Melanocyte of skin (primary cell): ENCODE measurements around a stretch of chr1.

DNA sequence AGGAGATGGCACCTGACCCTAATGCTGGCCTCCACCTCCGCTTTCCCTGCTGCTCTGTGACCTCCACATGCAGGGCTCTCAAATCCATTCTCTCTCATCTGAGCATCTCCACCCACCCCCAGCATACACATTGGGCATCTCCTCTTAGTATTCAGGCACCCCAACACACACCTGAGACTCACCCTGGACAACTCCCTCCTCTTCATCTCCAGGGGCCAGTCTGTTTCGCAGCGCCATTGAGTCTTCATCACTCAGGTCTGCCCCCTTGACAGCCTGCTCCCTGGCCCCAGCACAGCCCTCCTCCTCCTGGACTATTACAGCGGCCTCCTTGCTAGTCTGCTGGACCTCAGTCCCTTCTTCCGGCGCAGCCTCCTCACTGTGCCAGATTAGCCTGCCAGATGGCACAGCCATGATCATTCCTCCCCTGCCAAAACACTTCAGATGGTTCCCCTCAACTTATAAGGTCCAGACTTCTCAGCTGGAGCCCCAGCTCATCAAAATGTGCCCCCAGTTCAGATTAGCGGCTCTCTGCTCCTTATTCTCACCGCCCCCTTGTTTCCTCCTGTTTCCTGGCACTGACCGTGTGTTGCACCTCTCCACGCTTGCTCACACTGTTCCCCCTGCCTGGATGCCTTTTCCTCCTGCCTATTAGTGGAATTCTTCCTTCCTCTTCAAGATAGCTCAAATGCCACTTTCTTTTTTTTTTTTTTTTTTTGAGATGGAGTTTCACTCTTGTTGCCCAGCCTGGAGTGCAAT, 7.0 kb upstream of the CELSR2 start:
- CAGE, long polyA plus RNA, 2 experiments, result no peak in any of the 2 experiments

DNA sequence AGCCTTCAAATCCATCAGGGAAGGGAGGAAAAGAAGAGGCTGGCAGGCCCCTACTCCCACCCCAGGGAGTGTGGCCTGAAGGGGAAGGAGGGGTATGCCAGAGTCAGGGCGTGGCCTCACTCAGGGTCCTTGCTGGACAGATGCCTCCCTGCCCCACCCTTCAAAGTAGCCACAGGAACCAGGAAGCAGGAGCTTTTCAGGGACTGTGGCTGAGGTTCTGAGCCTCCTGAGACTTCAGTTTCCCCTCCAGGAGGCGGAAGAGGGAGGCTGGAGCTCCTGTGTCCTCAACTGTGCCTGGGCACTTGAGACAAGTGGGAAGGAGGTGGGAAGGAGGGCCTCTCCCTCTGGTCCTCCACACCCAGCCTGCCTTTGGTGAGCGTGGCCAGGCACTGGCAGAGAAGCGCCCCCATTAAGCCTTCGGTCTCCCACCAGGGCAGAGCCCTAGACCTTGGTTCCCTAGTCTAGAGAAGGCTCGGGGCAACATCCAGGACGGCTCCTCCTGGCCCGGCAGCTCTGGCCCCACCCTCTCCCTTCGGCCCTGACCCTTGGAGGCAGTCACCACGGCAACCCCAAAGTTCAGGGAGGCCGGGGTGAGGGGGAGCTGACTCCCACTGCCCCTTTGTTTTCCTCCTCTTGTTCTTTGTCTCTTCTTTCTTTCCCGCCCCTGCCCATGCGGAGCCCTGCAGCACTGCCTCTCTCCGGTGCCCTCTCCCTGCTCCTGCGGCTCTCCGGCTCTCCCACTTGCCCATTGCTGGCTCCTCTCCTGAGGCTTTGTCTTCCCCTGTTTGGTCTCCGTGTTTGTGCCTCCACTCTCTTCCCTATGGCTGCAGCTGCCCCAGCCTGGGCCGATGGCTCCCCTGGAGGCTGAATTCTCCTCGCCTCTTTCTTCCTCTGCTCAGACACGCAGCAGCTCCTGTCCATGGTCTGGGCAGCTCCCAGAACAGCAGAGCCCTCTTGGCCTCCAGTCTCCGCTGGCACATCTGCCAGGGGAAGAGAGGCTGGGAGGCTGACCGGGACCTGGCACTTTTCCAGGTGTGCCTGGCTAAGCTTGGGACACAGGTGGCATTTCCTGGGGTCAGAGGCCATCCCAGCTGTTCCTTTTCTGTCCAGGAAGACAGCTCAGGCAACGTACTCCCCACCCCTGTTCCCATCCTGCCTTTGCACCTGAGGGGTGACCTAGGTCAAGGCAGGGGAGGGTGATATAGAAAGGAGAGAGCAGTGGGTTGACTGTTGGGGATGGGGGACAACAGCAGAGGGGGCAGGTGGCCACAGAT, 5.7 kb downstream of the CELSR2 start:
- CAGE, long polyA plus RNA, 2 experiments, result no peak in any of the 2 experiments

DNA sequence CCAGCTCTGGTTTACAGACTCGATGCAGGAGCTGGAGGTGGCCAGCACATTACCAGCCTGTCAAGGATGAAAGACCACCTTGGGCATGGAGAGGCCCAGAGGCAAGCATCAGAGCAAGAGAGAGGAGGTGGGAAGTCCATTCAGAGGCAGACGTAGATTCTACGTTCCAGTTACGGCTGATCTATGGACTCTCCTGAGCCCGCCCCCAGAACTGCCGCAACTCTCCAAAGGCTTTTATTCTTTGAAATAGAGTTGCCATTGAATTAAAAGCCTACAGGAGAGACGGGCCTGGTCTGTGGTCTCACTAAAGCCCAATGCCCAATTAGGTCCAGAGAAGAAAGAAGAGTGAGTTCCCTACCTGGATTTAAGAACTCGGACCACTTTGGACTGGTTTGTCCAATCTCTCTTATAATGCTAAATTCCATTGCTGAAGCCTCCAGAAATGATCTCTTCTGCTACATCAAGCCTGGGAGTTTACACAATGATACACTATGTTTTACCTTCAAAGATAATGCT, 4.1 kb upstream of the MYBPHL start:
- CAGE, long polyA plus RNA, 2 experiments, result no peak in any of the 2 experiments

- CAGE, long polyA plus RNA, 2 experiments, result no peak in any of the 2 experiments
These were observed 20.3 kb upstream of the MYBPHL start for GRCh38 chr1:109326775-109327810.

GRCh38 chr1:109370660-109371377, 26.9 kb downstream of the SORT1 start:
- CAGE, long polyA plus RNA, 2 experiments, result no peak in any of the 2 experiments

DNA sequence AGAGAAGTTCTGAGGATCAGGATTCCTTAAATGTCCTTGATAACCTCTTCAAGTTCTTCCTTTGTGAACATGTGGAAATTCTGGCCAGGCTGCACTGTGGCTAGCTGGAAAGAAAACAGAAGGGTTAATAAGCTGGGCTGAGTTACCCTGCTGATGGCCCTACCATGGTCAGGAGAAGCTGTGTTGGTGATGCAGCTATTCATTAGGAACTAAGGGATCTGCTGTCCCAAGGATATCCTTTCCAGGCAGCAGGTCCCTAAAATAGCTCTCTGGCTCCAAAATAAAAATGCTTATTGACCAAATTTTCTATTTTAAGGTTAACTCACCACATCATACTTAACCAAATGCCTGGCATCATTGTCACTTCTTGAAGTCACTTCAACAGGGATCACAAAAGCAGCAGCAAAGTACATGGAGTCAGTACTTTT, 4.3 kb upstream of the SORT1 start:
- CAGE, long polyA plus RNA, 2 experiments, result no peak in any of the 2 experiments

GRCh38 chr1:109531808-109532178, 7.9 kb upstream of the GPR61 start:
- CAGE, long polyA plus RNA, 2 experiments, result no peak in any of the 2 experiments

- CAGE, long polyA plus RNA, 2 experiments, result no peak in any of the 2 experiments
These were observed 7.4 kb upstream of the GPR61 start for GRCh38 chr1:109532179-109532697.

- CAGE, long polyA plus RNA, 2 experiments, result no peak in any of the 2 experiments
These were observed 588 bp upstream of the GSTM5 start for GRCh38 chr1:109711408-109711918.

- CAGE, long polyA plus RNA, 2 experiments, result no peak in any of the 2 experiments
These were observed 3.5 kb downstream of the GSTM5 start for GRCh38 chr1:109715622-109715931.

DNA sequence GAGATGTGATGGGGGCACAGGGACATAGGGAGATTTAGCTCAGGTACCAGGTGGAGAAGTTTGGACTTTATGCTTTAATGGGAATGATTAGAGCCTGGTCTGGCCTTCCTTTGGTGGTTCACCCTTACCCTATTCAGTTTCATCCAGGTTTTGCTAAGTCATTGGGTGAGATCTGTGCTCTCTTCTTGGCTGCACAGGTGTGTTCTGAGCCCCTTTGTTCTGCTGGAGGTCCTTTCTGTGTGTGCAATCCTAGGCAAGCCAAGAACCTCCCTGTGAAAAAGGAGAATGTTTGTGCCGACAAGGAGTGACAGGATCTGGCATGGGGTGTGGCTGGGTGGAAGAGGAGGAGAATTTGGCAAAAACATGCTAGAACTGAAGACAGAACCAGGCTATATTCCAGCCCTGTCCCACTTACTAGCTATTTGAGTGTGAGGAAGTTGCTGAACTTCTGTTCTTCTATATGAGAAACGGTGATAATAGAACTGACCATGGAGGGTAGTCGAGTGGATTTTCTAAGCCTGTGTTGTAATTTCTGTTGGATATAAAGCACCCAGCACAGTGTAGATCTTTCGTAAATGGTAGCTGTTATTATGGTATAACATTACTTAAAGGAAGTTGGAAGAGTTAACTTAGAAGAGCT, 4.6 kb downstream of the GSTM5 start:
- CAGE, long polyA plus RNA, 2 experiments, result no peak in any of the 2 experiments

DNA sequence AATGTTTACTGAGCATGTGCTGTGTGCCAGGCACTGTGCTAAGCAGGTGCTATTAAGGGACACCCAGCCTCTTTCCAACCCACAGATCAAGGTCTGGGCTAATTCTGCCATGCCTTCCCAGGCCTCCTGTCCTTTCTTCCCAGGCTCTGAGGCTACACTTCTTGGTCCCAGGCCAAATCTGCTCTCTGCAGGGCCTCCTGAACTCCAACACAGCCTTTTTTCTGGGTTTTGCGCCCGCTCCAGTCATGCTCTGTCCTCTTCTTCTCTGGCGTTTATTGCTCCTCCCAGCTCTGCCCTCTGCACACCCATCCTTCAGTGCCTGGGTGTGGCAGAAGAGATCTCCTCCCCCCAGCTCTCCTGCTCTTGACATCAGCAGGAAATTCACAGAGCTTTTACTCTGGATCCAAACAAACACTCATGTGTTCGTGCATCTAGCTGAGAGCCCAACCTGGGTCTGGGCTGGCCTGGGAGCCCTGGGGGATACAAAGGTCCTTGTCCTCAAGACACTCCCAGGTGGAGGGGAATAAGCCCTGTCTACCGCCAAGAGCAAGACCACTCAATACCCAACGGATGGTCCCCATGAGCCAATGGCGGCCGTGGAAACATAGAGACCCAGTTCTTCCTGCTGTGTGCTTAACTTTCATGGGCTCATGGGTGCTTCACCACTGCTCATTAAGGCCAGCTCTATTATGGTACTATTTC, 22.9 kb upstream of the EPS8L3 start:
- CAGE, long polyA plus RNA, 2 experiments, result no peak in any of the 2 experiments

DNA sequence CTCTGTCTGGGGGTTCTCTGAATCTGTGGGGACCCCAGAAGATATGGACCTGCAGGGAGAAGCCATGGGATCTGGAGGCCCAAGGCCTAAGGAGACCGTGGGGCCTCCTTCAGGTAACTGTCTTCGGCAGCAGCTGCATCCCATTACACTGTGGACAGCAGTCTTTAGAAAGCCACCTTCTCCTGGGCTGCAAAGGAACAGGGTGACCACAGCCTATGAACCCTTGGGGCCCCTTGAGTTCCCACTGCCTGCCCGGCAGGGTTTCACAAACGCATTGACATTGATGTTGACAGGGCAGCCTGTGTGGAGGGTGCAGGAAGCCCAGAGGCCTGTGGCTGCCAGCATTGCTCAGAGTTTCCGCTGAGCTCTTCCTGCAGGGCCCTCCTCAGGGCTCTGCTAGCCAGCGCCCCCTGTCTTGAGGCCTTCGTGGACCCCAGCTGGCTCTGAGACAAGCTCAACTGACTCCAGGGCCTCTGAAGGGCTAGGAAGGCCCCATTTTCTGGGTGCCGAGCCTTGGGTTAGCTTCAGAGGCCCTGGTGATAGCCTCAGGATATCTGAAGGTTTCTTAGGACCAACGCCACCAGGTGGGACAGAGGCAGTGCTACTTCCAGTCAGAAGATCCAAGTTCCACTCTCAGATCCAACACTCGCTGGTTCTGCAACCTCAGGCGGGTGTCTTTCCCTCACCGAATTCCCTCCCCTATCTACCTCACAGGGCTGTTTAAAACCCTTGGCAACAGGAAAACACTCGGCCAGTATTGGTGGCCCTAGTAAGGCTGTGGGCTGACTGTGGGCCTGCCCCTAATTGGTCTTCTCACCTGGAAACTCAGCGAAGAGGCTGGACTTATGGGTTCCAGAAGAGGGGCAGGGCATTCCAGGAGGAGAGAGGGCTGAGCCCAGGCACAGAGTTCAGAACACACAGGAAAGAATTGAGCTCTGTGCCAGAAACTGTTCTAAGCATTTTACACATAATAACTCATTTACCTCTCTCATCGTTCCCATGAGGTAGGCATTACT, 27.2 kb upstream of the EPS8L3 start:
- CAGE, long polyA plus RNA, 2 experiments, result no peak in any of the 2 experiments

GRCh38 chr1:109887806-109888232, 22.8 kb upstream of the CSF1 start:
- CAGE, long polyA plus RNA, 2 experiments, result no peak in any of the 2 experiments

GRCh38 chr1:109895831-109896409, 14.7 kb upstream of the CSF1 start:
- CAGE, long polyA plus RNA, 2 experiments, result no peak in any of the 2 experiments

DNA sequence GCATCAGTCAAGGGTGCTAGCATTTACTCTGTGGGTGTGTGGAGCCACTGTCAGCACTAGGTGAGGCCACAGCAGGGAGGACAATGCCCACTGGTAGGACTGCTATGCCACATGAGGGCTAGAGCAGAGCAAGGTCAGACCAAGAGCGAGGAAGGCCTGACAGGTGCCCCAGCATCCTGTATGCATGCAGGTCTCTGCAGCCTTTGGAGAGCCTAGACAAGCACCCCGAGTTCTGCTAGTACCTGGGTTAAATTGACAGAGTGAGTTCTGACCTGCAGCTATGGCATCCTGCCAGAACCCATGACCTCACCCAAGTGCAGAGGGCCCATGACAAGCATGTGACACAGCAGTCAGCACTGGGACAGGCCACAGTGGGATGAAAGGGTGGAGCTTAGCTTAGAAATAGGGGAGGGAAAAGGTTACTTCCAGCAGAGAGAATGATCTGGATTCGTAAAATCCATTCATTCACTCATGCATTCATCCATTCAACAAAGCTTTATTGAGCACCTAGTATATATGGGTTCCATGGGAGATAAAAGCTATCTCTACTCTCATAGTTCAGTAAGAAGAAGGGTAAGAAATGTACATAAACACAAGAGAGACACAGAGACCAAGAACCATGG, 9.0 kb upstream of the CSF1 start:
- CAGE, long polyA plus RNA, 2 experiments, result no peak in any of the 2 experiments

DNA sequence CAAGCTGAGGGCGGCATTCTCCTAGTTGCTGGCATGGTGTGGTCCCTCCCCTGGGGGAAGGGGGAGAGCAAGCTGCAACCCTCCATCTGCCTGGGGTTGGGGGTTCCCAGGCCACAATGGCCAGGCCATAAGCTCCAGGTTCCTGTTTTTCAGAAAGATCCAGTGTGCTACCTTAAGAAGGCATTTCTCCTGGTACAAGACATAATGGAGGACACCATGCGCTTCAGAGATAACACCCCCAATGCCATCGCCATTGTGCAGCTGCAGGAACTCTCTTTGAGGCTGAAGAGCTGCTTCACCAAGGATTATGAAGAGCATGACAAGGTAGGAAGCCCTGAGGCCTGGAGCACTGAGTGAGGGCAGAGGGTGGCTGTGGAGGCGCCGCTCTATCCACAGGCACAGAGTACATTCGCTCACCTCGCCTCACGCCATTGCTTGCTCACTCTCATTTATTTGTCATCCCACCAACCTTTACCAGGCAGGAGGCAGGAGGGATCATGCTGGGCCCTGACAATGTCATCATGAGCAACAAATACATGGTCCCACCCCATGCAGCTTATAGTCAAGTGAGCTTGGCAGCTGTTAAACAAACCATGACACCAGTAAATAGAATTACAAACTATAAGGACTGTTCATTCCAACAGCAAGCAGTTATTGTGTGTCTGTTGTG, 6.6 kb downstream of the CSF1 start:
- CAGE, long polyA plus RNA, 2 experiments, result no peak in any of the 2 experiments

DNA sequence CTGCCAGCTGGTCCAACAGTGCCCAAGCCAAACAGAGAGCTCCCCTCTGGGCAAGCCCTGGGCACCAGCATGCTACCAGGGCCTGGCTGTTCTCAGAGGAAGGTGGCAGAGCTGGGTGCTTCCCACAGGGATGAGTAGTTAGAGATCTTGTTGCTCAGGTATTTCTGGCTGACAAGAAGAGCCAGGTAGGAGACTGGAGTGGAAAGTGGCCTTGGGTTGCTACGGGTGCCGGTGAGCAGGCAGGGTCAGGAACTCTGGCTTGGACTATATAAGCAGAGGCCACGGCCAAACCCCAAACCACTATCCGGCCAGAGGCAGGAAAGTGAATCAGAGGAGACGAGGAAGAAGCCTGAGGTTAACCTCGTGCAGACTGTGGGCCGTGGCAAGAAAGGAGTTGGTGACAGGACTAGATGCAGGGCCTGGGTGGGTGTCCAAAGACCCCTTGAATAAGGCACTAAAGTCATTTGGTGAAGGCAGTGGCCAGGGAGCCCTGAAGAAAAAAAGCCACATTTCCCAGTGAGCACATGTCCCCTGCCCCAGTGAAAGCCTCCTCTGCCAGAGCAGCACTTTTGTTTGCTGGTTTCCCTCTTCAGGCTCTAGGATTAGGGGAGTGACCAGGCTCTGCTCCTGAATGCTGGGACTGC, 23.2 kb downstream of the CSF1 start:
- CAGE, long polyA plus RNA, 2 experiments, result no peak in any of the 2 experiments

GRCh38 chr1:109990161-109990859, 5.7 kb downstream of the AHCYL1 start:
- CAGE, long polyA plus RNA, 2 experiments, result no peak in any of the 2 experiments

DNA sequence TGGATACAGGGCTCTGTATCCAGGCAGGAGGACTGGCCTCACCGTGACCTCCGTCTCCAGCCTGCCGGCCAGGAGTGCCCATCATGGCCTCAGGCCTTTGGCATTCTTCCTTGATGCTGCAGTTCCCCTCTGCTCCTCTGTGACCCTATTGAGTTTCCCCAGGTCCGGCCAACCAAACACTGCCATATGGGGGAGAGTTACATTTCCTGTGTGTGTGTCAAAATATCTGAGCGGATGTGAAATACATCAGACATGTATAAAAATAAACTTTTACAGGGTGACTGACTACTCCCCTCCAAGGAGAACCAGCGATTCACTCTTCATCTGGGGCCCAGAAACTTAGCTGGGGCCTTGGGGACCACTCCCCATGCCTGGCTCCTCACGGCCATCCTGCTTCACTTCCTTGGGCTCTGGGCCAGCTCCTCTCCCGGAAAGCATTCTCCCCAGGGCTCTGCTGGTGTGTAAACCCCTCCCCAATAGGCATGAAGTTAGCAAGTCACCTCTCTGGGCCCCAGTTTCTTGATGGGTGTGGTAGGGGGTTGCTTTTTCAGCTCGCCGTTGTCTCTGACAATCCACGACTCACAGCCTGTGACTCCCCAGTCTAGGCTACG, 10.0 kb upstream of the UBL4B start:
- CAGE, long polyA plus RNA, 2 experiments, result no peak in any of the 2 experiments